Mononuclear cell (primary cell): ENCODE measurements around a stretch of chr9.

- RRBS = no CpG with 5 or more reads among the region's 7 CpGs
Measured at GRCh38 chr9:109856501-109857395, 76.8 kb downstream of the PALM2AKAP2 start.

GRCh38 chr9:109997574-109998047 lies 210.3 kb downstream of the C9orf152 start:
- RRBS = no CpG with 5 or more reads among the region's 5 CpGs

DNA sequence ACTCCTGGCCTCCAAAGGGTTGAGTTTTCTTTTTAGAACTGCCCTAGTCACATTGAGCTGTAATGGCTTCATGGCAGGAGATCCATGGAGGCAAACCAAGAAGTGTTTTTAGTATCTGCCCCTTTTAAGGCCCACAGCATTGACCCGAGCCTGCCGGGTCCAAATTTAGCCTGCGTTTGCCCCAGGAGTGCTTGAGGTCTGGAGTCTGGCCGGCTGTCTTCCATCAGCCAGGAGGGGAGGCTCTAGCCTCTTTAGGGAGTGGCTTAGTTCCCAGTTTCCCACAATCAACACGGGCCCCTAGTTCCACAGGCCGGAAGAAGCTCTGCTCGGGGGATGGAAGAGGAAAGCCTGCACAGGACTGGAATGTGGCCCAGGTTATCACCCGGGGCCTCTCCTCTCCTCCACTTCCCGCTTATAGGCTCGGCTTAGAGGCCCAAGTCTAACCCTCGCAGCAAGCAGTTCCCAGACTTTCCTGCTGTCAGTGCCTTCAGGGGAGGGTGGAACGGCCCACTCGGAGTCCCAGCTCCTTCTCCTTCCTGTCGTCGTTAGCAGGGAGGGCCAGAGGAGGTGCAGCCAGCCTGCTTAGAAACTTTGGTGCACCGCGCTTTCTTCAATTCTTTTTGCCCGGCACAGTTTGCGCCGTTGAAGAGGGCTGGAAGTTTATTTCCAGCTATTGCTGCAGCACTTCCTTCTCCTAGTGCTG lies 80.7 kb downstream of the C9orf152 start:
- RRBS = 28% methylated on average over 7 of the region's 20 CpGs

GRCh38 chr9:110220614-110221385 lies 12.8 kb upstream of the C9orf152 start:
- RRBS = no CpG with 5 or more reads among the region's 13 CpGs

GRCh38 chr9:110303035-110303631 lies 34.5 kb downstream of the TXNDC8 start:
- RRBS = no CpG with 5 or more reads among the region's 3 CpGs

- RRBS = no CpG with 5 or more reads among the region's 12 CpGs
Measured at GRCh38 chr9:110441824-110442562, 104.3 kb upstream of the TXNDC8 start.

DNA sequence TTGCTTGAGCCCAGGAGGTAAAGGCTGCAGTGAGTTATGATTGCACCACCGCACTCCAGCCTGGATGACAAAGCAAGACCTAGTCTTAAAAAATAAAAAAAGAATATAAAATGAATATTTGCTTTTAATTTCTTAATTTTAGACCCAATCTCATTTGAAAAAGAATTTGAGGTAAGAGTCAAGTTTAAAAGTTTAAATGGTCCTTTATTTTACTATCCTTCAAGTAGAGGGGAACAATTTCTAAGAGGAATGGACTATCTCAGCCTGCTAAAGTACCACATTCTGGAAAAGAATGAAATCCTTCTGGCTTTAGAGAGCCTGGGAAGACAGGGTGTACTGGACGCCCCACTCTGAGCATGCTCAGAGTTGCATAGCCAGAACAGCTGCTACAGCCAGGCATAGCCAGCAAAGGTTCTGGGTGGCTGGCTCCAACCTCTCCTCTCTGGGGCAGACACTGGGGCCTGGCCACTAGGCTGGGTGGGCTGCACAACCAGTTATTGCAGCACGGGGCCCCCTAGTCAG lies 143.3 kb downstream of the LPAR1 start:
- RRBS = no CpG with 5 or more reads among the region's 3 CpGs

DNA sequence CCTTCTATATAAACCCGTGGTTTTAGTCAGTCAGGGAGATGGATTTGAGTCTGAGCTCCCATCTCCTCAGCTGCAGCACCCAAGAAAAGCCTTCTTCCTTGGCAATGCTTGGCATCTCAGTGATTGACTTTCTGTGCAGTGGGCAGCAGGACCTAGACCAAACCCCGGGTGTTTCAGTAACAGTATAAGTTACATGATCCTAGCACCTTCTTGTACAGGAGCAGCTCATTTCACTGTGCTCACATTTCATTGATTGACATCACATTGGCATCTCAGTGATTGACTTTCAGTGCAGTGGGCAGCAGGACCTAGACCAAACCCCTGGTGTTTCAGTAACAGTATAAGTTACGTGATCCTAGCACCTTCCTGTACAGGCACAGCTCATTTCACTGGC lies 129.1 kb downstream of the LPAR1 start:
- RRBS = no CpG with 5 or more reads among the region's 3 CpGs

DNA sequence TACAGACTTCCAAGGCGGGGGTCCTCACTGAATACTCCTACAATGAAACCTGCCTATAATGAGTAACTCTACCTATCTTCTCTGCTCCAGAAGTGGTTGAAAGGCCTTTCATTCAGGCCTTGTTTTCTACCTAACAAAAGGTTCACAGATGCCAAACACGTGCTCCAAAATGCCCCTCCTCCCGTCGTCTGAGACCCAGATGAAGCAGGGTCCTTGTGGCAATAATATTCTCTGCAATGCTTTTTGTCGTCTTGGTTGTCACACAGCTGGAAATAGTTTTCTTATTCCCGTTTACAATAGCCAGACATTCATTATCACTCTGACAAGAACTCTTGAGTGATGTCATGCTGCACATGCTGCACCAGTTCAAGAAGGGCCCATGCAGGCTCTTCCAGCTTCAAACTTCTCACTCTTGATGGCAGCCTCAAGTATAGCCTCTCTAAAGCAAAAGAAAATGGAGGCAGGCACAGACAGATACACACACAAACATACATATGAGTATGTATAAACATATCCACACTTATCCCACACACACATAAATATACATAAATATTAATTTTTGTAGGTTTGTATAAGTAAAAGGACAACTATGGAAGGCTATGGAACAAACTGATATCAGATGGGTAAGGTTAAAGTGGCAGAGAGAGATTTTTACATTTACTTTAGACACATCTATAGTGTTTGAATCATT lies 7.7 kb downstream of the LPAR1 start:
- RRBS = no CpG with 5 or more reads among the region's 6 CpGs

DNA sequence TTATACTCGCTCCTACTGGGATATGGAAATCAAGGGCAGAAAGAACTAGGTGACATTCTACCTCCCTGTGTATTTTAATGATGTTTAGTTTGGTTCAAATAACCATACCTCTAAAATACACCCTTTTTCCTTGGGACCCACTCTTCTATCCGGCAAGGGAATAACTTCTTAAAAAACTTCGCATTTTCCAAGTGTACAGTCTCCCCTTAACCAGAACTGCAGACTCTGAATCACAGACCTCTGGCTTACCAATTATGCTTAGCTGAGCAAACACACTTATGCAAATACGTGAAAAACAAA lies 1.5 kb downstream of the LPAR1 start:
- RRBS = no CpG with 5 or more reads among the region's 4 CpGs

DNA sequence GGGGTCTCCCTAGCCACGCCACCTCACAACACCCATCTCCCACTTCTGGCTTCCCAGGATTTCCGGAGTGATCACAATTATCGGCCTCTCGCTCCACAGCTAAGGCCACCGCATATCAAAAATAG lies 990 bp upstream of the LPAR1 start:
- RRBS = no CpG with 5 or more reads among the region's 5 CpGs

- RRBS = no CpG with 5 or more reads among the region's 3 CpGs
Measured at GRCh38 chr9:111108944-111109334, 70.7 kb upstream of the LPAR1 start.

- RRBS = no CpG with 5 or more reads among the region's 12 CpGs
Measured at GRCh38 chr9:111356389-111357217, 26.6 kb upstream of the OR2K2 start.

- RRBS = no CpG with 5 or more reads among the region's 4 CpGs
Measured at GRCh38 chr9:111361993-111362590, 32.1 kb upstream of the OR2K2 start.

DNA sequence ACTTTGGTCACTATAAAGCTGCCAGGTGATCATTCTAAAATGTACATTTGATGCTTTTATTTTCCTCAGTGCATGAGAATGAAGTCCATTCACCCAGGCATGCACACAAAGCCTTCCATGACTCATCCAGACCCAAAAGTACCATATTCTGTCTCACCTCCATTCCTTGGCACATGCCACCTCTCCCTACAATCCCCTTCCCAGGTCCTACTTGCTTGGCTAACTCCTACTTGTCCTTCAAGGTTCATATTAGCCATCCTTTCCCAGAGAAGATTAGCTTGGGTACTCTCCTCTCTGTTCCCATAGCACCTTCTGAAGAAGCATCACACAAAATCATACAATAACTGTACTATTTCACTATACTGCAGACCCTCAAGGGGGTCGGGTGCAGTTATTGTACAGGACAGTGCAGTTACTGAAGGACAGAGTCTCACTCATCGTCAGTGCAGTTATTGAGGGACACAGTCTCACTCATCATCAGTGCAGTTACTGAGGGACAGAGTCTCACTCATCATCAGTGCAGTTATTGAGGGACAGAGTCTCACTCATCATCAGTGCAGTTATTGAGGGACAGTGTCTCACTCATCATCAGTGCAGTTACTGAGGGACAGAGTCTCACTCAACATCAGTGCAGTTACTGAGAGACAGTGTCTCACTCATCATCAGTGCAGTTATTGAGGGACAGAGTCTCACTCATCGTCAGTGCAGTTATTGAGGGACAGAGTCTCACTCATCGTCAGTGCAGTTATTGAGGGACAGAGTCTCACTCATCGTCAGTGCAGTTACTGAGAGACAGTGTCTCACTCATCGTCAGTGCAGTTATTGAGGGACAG lies 56.8 kb upstream of the OR2K2 start:
- RRBS = no CpG with 5 or more reads among the region's 6 CpGs

- RRBS = no CpG with 5 or more reads among the region's 7 CpGs
Measured at GRCh38 chr9:111436866-111437454, 47.2 kb downstream of the ECPAS start.

DNA sequence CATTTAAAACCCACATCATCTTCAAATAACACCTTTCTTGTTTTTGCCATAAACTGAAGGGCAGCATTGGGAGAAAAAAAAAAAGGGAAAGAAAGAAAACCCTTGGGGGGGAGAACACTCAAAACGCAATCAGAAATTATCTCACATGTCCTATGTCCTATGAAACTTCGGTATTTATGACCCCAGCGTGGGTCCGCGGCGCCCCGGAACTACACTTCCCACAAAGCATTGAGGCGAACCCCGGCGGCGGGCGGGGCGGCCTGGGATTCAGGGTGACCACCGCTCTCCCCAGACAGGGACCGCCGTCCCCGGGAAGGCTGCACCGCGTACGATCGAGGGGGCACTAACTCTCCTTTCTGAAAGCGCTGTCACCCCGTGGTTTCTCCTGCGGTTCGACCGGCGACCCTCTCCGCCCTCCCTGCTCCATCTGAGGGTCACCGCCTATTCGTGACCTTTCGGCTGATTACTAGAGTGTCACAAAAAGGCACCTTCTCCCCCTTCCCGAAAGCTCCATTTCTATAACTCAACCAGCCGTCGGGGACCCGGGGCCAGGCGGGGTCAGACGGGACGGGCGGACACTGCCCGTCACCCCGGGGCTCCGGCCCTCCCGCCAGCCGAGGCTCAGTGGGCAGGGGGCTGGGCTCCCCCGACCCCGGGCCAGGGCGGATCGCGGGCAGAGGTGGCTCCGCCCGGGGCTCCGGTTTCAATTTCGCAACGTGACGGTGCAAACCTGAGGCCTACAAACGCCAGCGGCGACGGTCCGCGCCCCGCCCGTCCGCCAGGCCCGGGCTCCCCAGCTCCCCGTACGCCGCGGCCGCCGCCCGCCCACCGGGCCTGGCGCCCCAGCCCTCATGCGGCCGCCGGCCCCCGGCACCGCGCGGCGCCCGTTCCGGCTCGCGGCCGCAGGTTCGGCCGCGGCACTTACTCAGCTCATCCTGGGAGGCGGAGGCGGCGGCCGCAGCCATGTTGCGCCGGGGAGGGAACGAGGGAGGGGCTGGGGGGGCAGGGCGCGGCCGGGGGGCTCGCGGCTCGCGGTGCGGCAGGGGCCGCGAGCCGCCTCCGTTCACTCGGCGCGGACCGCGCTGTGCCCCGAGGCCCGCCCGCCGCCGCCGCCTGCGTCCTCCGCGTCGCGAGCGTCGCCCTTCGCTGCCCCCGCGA lies 1.2 kb downstream of the ECPAS start:
- RRBS = 1% methylated on average over 71 of the region's 130 CpGs

- RRBS = no CpG with 5 or more reads among the region's 7 CpGs
Measured at GRCh38 chr9:111678064-111678799, 16.8 kb downstream of the GNG10 start.

DNA sequence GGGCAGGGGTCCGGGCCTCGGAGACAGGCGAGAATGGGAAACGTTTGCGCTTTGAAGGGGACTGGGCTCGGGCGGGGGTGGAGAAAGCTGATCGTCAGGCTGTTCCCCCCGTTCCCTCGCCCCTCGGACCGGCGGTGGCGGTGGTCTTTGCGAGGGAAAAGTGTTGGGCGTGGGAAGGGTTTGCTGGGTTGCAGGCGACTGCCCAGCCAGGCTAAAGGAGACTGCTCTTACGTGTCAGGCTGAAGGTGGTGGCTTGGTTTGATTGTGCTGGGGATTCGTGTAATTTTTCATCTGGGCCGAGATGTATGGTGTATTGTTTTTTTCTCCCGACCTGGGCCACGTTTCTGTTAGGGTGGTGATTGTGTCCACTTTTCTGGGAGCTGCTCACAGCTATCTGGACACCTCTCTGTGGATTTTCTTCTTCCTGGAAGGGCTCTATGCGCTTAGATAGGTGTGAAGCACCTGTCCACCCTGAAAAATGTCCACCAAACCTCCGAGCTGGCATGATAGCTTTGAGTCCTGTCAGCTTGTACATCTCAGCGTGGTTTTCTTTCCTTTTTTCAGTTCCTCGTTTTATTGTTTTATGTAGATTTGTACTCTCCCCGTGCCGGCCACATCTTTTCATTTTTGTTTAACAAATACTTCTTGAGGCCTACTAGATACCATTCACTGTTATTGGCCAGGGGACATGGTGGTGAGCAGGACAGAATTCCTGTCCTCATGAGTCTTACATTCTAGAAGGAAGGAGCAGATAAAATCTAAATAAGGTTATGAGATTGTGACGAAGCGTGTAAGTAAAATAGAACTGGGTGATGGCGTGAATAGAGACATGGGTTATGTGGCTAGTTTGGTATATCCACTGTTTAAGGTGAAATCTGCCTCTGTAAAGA lies 973 bp downstream of the UGCG start:
- RRBS = no CpG with 5 or more reads among the region's 31 CpGs